Neural progenitor cell (in vitro differentiated cells): ENCODE results near the gene QPCT.

- RAMPAGE, long total RNA, result no peak
Measured at GRCh38 chr2:31846602-31847152, 164.1 kb downstream of the MEMO1 start.

DNA sequence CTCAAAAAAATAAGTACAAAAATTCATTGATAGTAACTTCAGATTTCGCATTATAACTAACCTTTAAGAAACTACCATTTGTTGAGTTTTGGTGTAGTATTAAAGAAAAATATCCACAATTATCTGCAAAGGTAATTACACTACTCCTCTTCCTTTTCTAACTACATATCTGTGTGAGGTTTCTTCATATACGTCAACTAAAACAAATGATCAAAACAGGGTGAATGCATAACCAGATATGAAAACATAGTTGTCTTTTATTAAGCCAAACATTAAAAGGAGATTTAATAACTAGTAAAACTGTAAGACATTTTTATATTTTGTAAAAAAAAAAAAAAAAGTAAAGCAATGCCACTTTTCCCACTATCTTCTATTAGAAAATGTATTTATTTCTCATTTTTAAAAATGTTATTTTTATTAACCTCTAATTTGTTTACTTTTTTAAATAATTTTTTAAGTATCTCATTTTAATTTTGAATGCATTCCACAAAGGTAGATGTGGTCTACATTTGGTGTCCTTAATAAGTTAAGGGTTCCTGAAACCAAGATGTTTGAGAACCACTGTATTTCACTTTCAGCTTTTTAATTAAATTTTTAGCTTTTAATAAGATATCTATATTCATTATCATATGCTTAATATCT is 83.4 kb downstream of the MEMO1 start:
- RAMPAGE, long total RNA, result no peak

DNA sequence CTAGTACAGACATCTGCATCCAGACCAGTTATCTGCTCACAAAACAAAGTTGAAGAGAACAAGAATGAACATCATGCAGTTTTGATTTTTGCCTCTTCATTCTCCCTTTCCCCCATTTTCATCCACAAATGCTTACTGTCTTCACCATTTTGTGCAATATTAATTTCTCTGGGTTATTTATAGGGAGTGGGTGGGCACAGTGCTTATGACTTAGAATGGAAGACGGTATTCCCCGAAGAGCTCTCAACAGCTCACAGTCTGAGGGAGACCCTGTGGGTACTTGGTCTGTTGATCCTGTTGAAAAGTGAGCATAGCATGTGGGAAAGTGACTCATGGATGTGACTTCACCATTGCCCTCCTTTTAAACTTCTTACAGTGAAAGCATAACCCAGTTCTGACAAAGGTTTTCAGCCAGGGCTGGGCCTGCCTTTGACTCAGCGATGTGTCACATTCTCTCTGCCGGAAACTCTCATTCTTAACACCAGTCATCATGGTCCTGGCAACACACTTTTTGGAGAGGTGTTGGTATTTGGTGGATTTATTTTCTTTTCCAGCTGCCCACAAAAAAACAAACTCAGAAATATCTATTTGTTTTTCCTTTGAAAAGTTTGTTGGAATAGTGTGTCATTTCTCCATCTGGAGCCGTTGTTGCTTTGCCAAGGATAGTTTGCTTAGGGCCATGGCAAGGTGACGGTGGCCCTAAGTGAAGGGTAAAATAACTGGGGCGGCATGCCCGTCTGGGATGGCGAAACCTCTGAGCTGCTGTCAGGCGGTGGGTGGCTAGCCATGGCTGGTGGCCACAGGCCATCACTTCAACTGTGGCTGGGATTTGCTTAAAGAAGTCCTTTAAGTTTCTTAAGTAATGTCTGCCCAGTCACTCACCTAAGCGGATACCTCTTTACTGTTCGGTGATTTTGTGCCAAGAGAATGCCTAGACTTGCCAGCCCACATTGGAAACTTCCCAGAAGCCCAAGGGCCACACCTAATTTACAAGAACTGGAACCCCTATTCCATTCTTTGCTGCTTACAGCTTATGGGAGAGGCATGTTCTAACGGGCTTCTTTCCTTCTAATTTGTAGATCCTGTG is 123.2 kb downstream of the LTBP1 start:
- RAMPAGE, long total RNA, result no peak

- RAMPAGE, long total RNA, result no peak
Measured at GRCh38 chr2:33457869-33458379, 18.5 kb upstream of the RASGRP3 start.

GRCh38 chr2:33477283-33478095 is 1.0 kb downstream of the RASGRP3 start:
- RAMPAGE, long total RNA, result no peak

DNA sequence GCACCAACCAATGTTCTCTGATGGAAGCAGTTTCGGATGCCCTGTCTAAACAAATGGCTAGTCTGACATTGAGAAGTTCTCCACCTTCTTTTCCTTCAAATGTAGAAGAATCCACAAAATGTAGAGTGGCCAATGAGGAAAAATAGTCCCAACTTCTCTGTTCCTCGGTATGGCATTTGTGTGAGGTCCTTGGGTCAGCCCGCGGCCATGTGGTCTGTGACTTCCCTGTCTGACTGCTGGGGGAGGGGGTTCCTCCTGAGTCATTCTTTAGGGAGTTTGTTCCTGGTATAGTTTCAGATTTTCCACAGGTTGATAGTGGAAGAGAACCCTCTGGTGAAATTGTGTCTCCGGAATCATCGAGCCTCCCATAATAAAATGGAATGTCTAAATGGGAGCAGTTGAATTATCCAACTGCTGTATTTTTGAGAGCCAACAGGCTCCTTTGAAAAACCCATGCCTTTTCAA is 1.7 kb downstream of the RASGRP3 start:
- RAMPAGE, long total RNA, result no peak

GRCh38 chr2:33552698-33553276 is 46.3 kb downstream of the FAM98A start:
- RAMPAGE, long total RNA, result no peak

GRCh38 chr2:36059699-36060250 is 295.8 kb upstream of the CRIM1 start:
- RAMPAGE, long total RNA, result no peak

DNA sequence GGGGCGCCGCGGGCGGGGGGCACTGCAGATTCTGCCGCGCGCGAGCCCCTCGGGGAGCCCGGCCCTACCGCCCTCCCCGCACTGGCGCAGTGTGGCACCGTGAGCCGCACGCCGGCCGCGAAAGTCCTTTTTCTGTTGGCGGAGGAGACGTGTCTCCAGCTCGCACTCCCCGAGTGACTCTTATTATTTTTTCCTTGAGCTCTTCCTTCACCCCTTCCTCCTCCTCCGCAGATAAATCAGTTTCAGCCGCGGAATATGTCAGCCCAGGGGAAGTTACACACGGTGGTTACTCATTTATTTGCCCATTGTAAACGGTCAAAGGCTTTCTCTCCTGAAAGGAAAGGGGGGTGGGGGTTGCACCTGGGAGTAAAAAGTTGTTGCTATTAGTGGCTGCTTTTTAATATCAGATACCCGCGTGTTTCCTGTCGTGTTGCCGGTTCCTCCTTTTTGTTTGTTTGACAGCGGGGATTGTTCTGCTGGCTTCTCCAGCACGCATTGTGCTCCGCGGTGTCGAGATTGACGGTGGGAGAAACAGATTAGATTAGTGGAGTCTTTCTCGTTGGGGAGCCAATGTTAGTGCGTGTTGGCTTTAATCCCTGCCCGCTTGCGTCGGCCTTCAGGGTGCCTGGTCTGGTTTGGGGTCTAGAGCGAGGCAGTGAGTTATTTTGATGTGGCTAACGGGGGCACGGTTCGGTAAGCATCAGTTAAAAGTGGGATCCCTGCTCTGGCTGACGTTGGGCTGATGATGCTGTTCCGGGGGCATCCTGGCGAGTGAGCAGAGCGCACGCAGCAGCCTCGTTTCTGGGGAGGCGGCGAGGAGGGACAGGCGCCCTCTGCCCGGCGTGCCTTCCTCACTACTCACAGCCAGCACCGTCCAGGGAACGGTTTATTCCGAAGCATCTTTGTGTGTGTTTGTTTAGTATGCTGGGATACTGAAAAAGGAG is 1.6 kb downstream of the CRIM1 start:
- RAMPAGE, long total RNA, result no peak

- RAMPAGE, long total RNA, result no peak
Measured at GRCh38 chr2:36399627-36400049, 44.1 kb downstream of the CRIM1 start.

- RAMPAGE, long total RNA, result no peak
Measured at GRCh38 chr2:36404248-36405005, 48.8 kb downstream of the CRIM1 start.

DNA sequence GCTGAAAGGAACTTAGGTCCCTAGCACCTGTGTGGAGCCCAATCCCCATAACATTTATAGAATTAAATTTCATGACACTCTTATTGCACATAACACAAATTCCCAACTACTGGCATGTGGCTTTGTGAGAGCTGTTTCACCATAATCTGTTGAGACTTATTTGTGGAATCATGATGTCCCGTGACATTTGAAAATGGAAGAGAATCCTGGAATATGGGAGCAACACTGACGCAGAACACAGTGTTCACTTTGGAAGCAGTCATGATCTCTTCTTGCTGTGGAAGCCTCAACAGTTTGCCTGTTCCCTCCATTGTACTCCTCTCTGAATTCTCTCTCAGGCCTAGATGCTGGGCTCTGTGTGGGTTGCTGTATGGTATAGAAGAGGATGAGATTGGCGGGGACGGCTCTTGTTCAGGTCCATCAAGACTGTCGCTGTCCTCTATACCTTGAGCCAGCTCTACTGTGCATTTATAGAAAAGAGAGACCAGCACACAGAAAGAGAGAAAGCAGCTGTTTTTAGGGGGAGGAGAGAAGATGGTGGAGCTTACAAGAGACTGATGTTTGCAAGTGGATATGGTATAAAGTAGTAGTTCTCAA is 73.6 kb downstream of the CRIM1 start:
- RAMPAGE, long total RNA, result no peak

DNA sequence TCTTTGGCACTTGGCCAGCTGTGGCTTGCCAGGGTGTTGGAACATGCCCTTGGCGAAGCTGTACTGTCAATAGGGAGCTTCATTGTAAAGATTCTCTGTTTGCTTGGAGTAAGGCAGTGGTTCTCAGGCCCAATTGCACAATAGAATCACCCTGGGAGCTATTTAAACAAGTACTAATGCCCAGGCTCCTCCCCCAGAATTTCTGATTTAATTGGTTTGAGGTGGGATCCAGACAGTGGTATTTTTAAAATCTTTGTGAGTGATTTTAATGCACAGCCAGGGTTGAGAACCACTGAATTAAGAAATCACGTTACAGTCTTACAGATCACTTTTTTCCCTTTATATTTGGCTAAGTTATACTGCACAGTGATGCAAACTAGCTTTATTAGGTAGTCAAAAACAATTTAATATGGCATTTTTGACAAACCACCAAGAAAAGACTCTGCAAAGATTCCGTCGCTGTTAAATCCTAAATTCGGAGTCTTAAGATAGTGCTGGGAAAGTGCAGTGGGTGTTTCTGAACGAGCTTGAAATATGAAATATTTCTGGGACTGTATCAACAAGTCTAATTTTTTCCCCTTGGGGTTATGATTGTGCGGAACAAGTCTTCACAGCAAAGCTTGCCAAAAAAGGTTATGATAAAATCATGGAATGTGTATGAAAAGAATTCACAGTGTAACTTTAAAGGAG is 78.0 kb downstream of the CRIM1 start:
- RAMPAGE, long total RNA, result no peak

GRCh38 chr2:36883753-36884422 is 82.4 kb downstream of the STRN start:
- RAMPAGE, long total RNA, result no peak

GRCh38 chr2:36889768-36890203 is 76.5 kb downstream of the STRN start:
- RAMPAGE, long total RNA, result no peak

DNA sequence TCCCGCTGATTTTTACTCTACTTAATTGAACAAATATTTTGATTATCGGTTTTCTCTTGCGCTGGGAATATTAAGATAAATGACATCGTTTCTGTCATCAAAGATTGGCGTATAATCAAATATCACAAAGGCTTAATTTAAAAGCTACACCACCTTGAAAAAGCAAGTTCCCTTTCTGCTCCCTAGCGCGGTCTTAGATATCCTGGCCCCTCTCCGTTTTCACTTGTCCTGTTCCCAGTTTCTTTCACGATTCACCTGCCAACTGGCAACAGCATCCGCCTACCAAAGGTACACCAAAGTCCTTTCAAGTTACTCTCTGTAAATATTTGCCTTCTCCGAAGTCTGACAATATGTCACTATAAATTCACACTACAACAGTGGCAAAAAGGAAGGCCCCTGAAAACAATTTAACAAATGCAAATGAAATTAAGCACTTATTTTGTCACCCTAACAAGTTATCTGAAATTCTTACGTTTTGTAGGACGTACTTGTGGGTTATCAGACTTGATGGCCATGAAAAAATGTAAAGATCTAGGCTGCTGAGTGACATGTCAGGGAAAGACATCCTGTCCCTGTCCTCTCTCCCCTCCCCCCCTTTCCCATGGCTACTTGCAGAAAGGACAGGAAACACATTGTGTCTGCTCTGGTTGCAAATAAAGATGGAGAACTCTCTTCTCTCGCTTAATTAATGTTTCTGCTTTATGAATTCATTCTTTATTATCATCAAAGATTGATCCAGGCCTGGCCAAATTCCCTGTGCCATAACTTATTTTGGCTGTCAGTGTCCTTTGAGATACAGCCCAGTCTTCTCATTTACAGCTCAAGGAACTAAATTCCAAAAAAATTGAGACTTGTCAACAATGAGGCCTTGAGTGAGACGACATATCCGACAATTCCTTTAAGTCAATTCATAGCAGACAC is 1.3 kb upstream of the STRN start:
- RAMPAGE, long total RNA, result no peak

GRCh38 chr2:37264879-37265335 is 33.4 kb downstream of the NDUFAF7 start:
- RAMPAGE, long total RNA, result no peak

- RAMPAGE, long total RNA, result no peak
Measured at GRCh38 chr2:37323688-37324190, 894 bp downstream of the PRKD3 start.

- RAMPAGE, long total RNA, result no peak
Measured at GRCh38 chr2:37344263-37345266, at the start of gene QPCT. QPCT (plus strand) TSS chr2:37344630.

DNA sequence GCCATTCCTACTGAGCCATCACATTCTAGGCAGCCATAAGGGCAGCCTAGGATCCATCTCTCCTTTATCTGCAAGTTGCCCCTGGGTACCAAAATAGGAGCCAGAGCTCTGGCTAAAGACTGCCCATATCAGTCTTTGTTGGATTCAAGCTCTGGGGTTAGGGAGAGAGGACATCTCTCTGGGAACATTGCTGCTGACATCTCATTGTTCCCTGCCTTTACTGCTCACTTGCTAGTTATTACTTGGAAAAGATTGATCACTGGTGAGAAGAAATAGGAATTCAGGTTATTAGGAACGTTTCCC is 102.3 kb downstream of the CDC42EP3 start:
- RAMPAGE, long total RNA, result no peak